HTERT-HM (cell line): ENCODE data around the gene FAXDC2.

- RRBS: no CpG with 5 or more reads among the region's 14 CpGs
These were observed 47.0 kb downstream of the LARP1 start for GRCh38 chr5:154801840-154802941.

DNA sequence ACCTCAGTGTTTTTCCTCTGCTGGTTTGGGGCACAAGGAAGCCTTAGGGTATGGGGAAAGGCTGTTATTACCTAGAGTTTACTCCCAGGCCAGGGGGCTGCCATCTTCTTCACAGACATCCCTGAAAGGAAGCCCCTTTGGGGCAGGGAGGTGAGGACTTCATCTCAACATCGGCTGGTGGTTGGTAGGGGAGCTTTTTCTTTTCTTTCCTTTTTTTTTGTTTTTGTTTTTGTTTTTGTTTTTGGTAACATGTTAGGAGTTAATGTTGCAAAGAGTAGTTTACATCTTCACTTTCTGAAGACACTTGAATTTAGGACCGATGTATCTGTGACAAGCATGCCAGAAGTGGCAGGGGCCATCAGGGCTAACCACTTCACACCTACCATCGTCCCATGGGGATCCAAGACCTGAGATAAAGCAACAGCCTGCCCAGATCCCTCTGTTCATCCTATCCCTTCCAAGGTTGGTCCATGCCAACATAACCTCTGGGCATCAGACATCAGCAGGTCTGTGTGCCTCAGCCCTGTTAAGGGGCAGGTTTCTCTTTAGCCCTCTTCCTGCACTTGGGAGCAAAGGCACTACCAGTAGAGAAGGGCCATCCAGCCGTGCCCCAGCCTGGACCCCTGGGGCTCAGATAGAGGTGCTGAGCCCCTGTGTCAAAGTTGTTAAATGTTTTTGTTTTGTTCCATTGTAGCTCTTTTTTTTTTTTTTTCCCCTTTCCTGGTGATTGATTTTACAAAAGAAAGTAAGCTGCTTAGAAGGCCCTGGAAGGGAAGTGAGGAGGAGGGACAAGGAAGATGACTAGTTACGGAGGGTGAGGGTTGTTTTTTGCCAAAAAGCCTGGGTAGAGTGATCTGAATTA, 33.9 kb downstream of the FAXDC2 start:
- RRBS: no CpG with 5 or more reads among the region's 5 CpGs

GRCh38 chr5:154829391-154830368, 20.7 kb downstream of the FAXDC2 start:
- RRBS: no CpG with 5 or more reads among the region's 10 CpGs

DNA sequence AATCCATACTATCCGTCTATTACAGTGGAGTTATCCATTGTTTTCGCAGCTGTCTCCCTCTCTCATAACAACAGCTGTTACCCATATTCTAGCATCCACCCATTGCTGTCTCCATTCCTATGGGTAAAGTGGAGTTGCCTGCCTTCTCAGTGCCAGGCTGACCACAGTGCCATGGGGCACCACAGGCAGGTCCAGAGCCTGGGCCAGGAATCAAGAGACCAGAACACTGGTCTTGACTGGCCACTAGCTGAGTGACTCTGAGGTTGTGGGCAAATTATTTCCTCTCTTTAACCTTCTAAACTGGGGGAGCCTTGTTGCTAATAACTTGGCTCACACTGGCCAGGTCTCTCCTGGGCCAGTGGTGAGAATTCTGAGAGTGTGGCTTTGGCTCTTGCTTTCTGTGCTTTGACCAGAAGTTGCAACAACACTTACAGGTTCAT, 20.0 kb downstream of the FAXDC2 start:
- RRBS: no CpG with 5 or more reads among the region's 2 CpGs

- RRBS: no CpG with 5 or more reads among the region's 5 CpGs
These were observed 15.4 kb downstream of the FAXDC2 start for GRCh38 chr5:154834823-154835607.

- RRBS: no CpG with 5 or more reads among the region's 5 CpGs
These were observed 5.6 kb downstream of the FAXDC2 start for GRCh38 chr5:154844725-154845350.

DNA sequence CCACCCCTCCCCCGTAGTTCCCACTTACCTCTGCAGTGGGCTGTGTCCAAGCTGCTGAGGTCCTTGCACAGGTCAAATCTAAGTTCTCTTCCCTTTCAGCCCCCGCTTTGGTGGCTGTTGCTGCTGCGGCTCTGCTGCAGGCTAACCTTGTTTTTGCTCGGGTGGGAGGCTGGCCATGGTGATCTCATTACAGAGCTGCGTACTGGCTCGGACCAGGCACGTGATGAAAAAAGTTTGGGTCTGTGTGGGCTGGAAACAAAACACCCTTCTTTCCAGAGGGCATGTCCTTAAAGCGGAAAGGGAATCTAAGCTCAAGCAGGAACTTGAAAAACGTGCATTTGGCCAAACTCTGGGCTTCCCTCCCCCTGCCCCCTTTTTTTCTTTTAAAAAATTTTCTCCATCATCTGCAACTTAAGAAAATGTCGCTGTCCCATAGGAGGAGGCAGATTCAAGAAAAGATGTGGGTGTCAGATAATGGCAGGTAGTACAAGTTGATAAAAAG, at the start of gene FAXDC2:
Gene FAXDC2, minus strand, starts transcription at position 149 of the 502 bp plus-strand sequence.
- RRBS: no CpG with 5 or more reads among the region's 10 CpGs

GRCh38 chr5:156581812-156582765, 255.1 kb downstream of the SGCD start:
- RRBS: no CpG with 5 or more reads among the region's 5 CpGs

- RRBS: no CpG with 5 or more reads among the region's 4 CpGs
These were observed 42.0 kb upstream of the FNDC9 start for GRCh38 chr5:157387344-157388049.

- RRBS: no CpG with 5 or more reads among the region's 5 CpGs
These were observed 40.2 kb downstream of the ADAM19 start for GRCh38 chr5:157535160-157535964.

GRCh38 chr5:157540591-157541568, 34.7 kb downstream of the ADAM19 start:
- RRBS: 5% methylated on average over 3 of the region's 16 CpGs

- RRBS: no CpG with 5 or more reads among the region's 5 CpGs
These were observed 20.9 kb upstream of the ADAM19 start for GRCh38 chr5:157596352-157596909.

GRCh38 chr5:157857800-157858175, 1.2 kb downstream of the CLINT1 start:
- RRBS: no CpG with 5 or more reads among the region's 2 CpGs

DNA sequence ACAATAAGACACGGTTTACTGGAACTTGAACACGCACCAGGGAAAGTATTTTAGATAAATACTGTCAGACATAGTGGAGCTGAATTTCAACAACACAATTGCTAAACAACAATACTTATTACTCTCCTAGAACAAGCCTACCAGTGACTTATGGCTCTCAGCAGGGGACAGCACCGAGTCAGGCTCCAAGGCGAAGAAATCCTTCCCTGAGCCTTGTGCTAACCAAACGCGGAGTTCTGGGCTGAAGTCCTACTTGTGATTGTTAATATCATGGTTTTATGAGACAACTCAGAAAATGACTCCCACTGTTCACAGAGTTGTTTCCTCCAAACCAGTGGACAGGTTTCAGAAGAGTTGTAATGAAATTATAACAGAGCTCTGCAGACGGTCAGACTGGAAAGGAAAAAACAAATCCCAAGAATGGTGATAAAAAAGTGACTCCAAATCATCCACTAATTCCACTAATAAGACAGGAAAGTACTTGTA, 359.6 kb downstream of the EBF1 start:
- RRBS: no CpG with 5 or more reads among the region's 7 CpGs

DNA sequence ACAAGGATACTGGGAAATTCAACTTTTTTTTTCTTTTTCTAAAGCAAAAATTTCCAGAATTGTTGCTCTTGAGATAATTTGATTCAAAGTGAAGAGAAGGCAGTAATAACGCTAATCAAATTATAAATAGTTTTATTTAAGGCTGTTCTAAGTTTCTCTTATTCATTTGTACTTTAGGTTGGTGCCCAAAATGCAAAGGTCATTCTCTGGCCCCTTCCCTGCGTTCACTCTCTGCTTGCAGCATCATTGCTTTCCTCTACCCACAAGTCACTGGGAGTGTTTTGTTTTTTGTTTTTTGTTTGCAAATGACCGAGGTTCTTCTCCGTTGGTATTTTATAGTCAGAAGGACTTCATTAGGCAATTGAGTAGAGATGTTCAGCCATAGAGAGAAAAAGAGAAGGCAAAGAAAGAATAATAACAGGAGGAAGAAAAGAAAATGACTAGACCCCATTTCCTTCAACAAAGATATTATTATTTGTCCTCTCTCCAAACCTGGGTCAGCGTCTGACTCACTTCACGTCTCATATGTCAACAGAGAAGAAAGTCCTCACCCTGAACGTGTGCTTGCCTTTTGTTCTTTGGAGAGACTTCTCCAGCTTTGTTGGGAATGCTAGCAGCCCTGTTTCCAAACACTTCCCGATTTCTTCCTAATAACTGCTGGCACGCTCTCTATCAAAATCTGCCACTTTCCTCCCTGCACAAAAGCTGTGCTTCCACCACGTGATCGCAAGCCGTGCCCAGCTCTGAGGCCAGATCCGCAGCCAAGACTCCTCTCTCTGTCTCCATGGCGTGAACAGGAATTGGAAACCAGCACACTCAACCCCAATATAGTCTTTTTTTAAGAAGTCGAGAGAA, 119.8 kb downstream of the EBF1 start:
- RRBS: no CpG with 5 or more reads among the region's 15 CpGs

DNA sequence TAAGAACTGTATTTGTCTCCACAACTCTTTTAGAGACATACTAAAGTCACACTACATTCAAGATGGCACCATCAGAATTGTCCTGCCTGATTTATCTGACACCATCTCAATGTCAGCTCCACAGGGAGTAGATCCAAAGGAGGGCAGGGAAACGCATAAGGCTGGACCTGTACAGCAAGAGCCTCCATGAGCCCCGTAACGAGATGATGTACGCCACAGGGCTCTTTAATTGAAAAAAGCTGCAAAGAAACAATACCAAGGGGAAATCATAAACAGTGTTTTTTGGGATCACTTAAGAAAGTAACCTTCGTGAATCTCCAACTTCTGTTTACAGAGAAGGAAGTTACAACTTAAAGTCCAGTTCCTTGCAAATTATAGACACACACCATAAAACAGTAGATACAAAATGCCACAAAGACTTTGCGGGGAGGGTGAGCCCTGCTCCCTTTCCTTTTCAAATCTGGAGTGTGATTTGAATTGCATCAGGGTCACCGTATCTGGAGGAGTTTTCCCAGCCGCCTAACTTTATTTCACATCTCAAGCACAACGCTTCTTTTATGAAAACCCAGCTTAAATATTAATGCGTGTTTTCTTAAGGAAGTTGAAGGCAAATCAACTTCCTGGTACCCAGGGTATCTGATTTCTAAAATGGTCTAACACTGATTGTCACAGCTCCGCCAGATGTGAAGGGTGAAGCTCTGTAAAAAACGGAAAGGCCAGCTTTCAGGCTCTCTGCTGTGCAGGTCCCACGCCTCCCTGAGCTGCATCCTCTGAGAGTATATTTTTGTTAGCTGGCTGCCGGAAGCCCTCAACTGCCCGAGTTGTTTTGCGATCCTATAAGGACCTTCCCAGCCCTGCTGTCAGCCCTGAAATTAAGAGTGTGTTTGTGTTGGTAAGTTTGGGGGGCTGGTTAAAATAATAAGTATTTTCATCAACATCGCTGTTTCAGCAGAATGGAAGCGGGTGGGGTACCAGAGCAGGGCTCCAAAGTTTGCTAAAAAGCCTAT, 88.8 kb downstream of the EBF1 start:
- RRBS: no CpG with 5 or more reads among the region's 18 CpGs

GRCh38 chr5:159034584-159034872, 65.2 kb downstream of the EBF1 start:
- RRBS: no CpG with 5 or more reads among the region's 2 CpGs

DNA sequence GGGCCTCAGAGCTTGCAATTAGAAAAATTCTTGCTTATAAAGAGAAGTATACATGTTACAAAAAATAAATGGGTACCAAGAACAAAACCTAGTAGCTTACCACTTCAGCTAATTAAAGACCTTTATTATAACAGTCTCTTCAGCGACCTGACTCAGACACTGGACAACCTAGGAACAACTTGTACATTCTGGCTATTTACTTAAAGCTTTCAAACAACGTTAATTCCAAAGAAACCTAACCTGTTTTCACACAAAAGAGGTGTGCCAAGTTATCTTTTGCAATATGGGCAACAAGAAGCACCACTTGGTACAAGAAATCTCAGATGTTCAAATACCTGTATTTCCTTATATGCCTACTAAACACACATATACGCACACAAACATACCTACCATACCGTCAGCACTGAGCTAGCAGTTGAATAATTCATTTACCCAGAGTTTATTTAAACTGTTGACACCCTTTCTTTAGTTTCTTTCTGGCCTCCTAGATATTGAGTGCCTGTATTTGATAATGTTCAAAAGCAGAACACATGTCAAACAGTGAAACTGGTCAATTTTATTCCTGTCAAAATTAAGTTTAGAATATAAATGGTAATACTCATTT, 23.0 kb downstream of the RNF145 start:
- RRBS: no CpG with 5 or more reads among the region's 4 CpGs

DNA sequence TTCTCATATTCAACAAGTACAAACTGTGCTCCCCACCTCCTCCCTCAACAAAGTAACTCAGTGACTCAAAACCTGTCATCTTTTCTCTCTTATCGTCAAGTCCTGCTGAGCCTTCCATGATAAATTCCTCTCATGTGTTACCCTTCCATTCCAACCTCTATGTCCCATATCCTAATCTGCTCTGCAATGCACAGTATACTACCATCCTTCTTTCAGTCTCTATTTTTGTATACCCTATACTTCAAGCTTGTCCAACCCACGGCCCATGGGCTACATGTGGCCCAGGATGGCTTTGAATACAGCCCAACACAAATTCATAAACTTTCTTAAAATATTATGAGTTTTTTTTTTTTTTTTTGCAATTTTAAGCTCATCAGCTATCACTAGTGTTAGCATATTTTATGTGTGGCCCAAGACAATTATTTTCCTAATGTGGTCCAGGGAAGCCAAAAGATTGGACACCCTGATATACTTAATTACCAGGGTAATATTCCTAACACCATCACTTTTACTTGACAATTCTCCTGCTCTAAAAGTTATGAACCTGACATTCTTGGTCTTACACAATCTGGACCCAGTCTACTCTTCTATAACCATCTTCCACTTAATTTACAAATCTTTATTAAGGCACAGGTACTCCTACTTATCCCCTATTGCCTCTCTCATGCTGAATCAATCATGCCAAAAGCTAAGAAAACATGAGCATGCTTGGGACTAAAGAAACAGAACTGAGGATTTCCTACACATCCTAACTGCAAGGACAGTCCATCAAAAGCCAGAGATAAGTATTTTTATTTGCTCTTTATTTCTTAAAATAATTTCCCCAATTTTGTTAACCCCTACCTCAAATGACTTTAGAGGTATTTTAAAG, 13.2 kb downstream of the RNF145 start:
- RRBS: no CpG with 5 or more reads among the region's 2 CpGs

- RRBS: 2% methylated on average over 35 of the region's 72 CpGs
These were observed 143.1 kb upstream of the ADRA1B start for GRCh38 chr5:159773019-159773799.